ENCODE measurements around a stretch of chr16.

DNA sequence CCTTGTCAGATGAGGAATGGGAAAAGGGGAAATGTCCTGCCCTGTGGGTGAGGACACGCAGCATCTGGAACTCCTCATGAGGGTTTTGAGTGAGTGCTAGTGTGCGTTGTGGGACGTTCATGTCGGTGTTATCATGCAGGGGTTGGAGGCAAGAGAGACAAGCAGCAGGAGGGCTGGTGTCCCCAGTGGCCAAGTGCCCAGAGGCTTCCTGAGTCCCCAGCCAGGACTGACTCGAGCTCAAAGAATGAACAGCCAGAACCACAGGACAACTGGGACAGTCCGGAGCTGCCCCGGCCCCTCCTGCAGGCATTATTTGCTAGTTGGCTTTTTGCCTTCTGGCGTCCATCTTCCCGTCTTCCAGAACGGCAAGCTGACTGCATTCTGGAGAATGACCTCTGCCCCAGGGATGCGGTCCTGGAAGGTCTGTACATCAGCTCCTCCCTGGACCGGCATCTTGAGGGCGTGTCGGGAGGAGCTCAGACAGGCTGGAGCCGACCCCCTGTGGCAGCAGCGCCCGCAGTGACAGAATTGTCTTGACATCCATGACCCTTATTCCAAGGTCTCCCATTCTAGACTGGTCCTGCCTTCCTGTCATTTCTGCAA is 19.5 kb downstream of the KDM8 start:
- PRO-cap: no peak
- RAMPAGE, long total RNA, 2 experiments: no peak in any of the 2 experiments

- PRO-cap: no peak
- RAMPAGE, long total RNA, 2 experiments: no peak in any of the 2 experiments
These were observed 15.1 kb downstream of the NSMCE1 start for GRCh38 chr16:27253532-27253900.

- PRO-cap: no peak
- RAMPAGE, long total RNA, 2 experiments: no peak in any of the 2 experiments
These were observed 14.5 kb downstream of the NSMCE1 start for GRCh38 chr16:27253968-27254556.

- PRO-cap: no peak
- RAMPAGE, long total RNA, 2 experiments: no peak in any of the 2 experiments
These were observed 9.2 kb downstream of the IL4R start for GRCh38 chr16:27322968-27323447.

GRCh38 chr16:27335233-27336119 is 21.7 kb downstream of the IL4R start:
- PRO-cap: no peak
- RAMPAGE, long total RNA, 2 experiments: no peak in any of the 2 experiments

DNA sequence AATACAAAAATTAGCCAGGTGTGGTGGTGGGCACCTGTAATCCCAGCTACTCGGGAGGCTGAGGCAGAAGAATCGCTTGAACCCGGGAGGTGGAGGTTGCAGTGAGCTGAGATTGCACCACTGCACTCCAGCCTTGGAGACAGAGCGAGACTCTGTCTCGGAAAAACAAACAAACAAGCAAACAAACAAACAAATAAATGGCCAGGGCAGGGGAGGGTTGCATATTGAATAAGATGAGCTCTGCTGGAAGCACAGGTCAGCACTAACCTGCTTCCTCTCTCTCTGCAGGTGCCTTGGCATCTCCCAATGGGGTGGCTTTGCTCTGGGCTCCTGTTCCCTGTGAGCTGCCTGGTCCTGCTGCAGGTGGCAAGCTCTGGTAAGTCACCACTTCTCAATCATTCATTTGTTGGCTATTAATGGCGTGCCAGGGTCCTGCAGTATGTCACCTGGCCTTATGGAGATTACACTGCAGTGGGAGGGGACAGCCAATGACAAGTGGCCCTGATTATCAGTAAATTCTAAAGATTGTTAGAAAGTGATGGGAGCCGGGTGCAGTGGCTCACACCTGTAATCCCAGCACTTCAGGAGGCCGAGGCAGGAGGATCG is 26.2 kb downstream of the IL4R start:
- PRO-cap: no peak
- RAMPAGE, long total RNA, 2 experiments: no peak in any of the 2 experiments

GRCh38 chr16:27402760-27403250 is 831 bp downstream of the IL21R start:
- PRO-cap: no peak
- RAMPAGE, long total RNA, 2 experiments: no peak in any of the 2 experiments

DNA sequence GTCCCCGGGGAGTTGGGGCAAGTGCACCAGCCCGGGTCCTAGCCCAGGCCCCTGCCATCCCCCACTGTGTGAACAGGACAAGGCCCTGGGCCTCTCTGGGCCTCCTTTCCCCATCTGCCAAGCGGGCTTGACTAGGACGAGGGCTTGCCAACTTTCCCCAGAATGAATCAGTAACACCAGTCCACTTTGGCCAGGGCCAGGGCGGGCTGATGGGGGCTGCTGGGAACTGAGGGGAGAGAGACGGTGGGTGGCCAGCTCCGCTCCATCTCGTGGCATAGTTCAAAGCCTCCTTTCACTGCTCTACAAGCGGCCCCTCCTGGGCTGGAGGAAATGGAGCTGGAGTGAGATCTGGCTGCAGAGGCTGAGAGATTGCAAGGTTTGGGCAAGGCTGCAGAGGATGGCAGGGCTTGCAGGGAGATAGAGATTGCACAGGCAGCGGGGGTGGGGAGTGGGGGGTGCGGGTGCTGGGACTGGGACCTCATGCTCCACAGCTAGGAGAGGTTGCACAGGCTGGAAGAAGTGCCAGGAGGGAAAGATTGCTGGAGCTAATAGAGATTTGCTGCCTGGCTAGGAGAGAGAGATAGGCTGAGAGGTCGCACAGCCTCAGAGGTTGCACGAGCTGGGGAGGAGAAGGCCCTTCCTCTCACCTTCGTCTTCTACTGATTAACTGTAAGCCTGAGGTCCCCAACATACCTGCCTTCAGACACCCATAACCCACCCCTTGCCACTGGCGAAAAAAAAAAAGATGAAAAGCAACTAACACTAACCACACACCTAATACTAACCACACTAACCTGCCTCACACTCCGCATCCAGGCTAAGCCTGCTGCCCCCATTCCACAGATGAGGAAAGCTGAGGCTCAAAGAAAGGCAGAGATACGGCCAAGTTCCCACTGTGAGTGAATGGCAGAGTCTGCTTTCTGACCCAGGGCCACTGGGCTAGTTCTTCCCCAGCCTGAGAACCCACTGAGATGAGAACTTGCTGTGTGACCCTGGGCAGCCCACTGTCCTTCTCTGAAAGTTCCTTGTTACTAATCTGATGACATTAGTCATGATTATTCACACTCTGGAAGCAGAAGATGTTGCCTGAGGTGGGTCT is 4.3 kb downstream of the IL21R start:
- PRO-cap: no peak
- RAMPAGE, long total RNA, 2 experiments: no peak in any of the 2 experiments

GRCh38 chr16:27407842-27408522 is 6.0 kb downstream of the IL21R start:
- PRO-cap: no peak
- RAMPAGE, long total RNA, 2 experiments: no peak in any of the 2 experiments

GRCh38 chr16:27426860-27427438 is 25.0 kb downstream of the IL21R start:
- PRO-cap: no peak
- RAMPAGE, long total RNA, 2 experiments: no peak in any of the 2 experiments

DNA sequence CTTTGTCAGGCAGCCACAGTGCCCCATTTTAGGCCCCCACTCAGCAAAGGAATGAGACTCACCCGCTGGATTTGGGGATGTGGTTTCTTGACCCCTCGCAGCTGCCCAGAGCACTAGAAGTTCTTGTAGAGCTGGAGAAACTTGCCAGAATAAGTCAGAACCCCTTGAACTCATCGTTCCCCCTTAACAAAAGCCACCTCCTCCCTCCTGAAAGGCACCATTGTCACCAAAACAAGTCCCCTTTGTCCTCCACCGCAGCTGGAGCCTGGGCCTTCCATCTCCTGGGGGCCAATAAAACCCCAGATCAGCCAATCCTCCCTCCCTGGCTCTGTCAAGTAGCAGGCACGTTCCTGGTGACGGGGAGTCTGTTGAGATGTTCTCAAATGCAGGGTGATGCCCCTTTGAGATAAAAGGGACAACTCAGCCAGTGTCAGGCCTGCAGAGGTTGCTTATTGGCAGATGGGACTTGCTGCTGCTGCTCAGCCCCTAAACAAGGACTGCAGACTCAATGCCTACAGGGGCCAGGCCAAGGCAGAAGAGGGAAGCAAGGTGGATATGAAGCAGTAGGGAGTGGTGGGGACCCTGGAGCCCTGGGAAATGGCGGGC is 168.8 kb downstream of the KATNIP start:
- PRO-cap: no peak
- RAMPAGE, long total RNA, 2 experiments: no peak in any of the 2 experiments

GRCh38 chr16:27748821-27749395 is 199.0 kb downstream of the KATNIP start:
- PRO-cap: no peak
- RAMPAGE, long total RNA, 2 experiments: no peak in any of the 2 experiments

GRCh38 chr16:27763509-27763911 is 213.6 kb downstream of the KATNIP start:
- PRO-cap: no peak
- RAMPAGE, long total RNA, 2 experiments: no peak in any of the 2 experiments

GRCh38 chr16:28150593-28151671 is 60.8 kb downstream of the XPO6 start:
- PRO-cap: no peak
- RAMPAGE, long total RNA, 2 experiments: no peak in any of the 2 experiments

DNA sequence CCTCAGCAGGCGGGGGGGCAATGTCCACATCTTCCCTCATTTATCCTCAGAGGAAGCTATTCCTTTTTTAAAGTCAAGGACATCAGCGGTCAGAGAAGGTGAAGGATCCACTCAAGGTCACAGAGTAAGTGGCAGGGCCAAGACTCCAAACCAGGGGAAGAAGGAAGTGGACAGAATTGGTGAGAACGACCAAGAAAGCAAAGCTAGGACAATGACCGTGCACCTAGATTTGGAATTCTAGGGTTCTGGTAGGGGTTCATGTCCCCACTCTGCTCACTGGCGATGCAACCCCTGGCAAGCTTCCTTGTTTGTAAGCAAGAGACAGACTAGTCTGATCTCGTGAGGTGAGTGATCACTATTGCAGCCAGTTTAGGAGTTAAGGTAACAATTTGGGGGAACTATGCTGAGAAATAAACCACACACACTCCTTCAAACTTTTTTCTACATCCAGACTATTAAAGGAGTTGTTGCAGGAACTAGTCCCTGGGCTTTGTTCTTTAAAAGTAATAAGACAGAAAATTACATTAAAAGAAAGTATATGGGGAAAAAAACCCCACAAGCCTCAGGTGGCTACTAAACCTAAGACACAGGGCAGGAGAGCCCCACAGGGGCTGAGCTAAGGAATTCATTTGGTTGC is 48.1 kb downstream of the XPO6 start:
- PRO-cap: no peak
- RAMPAGE, long total RNA, 2 experiments: no peak in any of the 2 experiments

DNA sequence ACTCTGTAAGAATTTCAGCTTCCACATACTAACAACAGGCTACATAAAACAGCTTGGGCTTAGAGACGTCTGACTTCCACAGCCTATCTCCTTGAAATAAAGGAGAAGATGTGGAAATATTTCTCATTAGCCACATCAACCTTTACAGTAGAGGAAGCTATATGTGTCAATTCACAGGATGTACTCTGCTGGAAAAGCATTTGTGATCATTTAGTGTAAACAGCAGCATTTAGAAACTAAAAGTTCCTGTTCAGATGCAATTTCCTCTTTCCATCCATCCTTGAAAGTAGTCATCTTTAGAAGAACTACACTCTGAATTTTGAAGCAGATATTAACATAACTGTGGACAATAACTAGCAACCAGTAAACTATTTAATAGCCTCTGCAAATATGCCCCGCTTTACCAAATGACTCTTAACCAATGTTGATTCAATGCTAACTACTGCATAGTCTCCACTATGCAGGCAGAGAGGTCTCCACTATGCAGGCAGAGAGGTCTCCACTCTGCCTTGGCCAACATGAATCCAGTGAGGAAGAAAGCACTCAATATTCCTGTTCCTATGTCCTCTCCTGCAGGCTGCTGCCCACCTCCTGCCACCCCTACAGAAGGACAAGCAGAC is 46.1 kb downstream of the XPO6 start:
- PRO-cap: no peak
- RAMPAGE, long total RNA, 2 experiments: no peak in any of the 2 experiments

- PRO-cap: no peak
- RAMPAGE, long total RNA, 2 experiments: no peak in any of the 2 experiments
These were observed 19.3 kb upstream of the ATXN2L start for GRCh38 chr16:28803433-28803981.

GRCh38 chr16:28823374-28823698 is 537 bp downstream of the ATXN2L start:
- PRO-cap: no peak
- RAMPAGE, long total RNA, 2 experiments: no peak in any of the 2 experiments

DNA sequence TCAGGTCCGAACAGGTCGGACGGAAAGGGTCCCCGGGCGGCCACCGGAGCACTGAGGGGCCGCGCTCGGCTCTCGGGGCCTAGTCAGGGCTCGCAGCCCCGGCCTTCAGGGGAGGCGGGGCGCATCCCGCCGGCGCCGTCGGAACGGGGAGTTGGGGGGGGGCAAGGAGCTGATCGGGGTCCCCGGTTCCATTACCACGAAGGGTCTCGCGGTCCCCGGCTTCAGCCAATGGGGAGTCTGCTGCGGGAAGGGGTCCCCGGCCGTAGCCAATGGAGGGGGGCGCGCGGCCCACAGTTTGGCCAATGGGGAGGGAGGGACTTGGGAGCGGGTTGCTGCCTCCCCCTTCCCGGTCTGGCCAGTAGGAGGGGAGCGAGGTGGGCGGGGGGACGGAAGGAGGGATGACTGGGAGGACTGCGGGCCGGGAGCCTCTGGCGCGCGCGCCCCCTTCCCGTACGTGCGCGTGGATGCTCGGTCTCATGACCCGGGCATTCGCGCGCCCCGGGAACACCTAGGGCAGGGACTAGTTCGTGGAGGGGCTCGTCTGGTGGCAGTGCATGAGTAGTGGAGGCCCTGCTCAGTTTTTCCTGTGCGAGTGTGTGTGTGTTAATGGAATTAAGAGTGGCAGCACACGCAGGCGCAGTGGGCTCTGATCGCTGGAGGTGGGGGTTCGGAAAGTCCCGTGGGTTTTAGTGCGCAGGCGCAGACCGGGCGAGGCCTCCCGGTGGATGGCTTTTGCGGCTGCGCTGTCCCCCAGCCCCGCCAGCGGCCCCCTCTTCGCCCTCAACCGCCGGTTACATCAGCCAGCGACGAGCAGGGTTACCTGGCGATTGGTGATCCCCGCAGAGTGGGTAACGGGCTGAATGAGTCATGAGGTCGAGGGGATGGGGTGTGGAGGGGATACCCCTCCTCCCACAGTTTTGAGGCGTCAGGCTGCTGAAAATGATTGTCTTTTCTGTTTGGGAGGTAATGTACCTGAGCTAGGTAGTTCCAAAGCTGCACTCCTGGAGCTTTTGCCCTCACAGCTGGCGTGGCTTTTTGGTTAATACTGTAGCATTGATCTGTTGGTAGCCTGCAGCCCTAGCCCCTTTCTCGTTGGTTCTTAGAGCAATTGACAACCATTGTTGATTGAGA is 1.3 kb downstream of the ATXN2L start:
- PRO-cap: bidirectional peak, plus-strand start at position 395 of the sequence, minus-strand start at position 271 of the sequence; bidirectional peak, plus-strand start at position 700 of the sequence, minus-strand start at position 586 of the sequence
- RAMPAGE, long total RNA, 2 experiments: start-site peak on the plus strand in 2 of 2 experiments, centred at positions 757 to 770 of the sequence, 24 to 40 reads per replicate

DNA sequence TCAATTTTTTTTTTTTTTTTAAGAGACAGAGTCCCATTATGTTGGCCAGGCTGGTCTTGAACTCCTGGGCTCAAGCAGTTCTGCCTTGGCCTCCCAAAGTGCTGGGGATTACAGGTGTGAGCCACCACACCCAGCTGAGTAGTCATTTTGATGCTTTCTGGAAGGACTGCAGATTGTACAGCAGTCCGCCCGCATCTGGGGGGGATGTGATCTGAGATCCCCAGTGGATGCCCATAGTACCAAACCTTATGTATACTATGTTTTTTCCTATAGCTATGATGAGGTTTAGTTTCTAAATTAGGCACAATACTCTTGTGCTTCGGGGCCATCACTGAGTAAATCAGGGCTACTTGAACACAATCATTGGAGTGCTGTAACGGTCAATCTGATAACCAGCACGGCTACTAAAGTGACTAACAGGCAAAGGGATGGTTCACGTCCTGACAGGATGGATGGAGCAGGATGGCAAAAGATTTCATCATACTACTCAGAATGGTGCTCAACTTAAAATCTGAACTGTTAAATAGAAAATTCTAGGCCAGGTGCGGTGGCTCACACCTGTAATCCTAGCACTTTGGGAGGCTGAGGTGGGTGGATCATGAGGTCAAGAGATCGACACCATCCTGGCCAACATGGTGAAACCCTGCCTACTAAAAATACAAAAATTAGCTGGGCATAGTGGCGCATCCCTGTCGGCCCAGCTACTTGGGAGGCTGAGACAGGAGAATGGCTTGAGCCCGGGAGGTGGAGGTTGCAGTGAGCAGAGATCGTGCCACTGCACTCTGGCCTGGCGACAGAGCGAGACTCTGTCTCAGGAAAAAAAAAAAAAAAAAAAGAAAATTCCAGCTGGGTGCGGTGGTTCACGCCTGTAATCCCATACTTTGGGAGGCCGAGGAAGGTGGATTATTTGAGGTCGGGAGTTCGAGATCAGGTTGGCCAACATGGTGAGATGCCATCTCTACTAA is 7.1 kb downstream of the TUFM start:
- PRO-cap: no peak
- RAMPAGE, long total RNA, 2 experiments: no peak in any of the 2 experiments

Measured in body of pancreas (tissue), 2 donors.